Pericardium fibroblast (primary cell): ENCODE measurements around a stretch of chr6.

DNA sequence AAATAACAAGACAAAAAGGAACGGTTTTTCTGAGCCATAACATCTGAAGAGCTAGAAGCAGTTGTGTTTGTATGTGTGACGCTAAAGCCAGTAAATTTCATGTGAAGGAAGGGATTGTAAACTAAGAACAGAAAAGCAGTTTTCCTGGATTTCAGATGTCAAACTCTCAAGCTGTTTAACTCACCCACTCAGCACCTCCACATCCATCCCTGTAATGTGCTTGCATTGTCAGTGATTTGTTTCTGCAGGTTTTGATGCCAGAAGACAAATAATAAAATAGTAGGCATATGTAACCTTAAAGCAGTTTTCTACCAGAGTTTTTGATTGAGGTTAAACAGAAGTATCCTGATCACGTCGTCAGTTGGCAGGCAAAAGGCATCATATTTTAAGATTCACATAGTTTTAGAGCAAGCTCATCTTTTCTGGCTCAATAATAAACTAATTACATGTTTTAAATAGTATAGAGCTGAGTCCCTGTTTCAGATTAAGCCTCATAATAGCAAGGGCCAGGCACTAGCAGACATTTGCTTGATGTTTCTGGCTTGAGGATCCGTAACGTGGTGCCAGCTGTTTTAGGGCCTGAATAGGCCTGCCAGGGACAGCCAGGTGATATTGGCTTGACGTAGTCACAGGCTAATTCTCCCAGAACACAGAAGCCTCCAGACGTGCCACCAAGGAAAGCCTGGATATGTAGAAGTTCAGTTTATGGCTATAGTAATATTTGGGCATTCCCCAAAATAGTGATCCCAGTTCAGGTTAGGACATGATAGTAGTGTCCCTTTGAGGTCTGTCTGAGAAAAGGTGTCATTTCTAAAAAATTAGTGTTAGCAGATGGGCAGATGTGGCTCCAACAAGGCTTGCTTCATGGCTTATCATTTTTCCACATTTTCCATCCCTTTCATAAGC is 91.0 kb downstream of the FOXO3 start:
- RAMPAGE, long total RNA, result no peak

DNA sequence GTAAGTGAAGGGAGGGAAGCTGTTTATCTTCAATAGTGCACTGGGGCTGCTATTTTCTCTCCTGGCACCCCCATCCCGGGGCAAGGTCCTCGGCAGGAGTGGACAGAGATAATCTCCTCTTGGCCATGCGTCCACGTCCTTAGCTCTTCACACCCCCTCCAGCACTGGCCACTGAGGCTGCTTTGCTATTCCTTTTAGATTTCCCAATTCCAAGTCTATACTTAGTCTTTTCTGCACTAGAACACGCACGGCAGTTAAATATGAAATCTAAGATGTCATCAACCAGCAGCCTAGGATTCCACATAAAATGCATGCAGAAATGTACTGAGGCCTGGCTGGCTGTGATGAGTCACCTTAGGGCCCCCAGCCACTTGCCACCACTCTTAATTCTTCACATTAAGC is 87.8 kb upstream of the ARMC2 start:
- RAMPAGE, long total RNA, result no peak

DNA sequence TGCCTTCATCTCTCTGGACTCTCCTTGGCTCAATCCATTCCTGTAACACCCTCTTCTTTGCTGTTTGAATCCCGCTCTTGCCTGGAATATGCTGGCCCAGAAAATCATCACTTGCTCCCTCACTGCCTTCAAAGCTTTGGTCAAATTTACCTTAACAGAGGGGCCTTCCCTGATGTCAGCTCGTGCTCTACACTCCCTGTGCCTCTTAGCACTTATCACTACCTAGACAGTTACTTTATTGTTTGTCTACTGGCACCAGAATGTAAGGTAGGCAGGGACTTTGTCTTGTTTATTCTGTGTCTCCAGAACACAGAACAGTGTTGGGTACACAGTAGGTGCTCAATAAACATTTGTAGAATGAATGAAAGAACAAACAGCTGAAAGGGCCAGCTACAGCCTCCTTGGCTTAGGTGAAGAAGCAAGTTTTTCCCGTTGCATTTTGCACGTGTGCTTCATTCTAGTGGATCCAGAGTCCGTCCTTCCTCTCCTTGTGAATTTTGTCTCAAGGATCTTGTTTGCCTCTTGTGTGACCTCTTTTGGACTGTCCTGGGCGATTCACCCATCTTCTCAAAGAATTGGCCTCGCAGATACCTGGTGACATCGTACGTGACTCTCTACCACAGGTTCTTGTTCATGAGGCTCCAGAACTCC is 84.3 kb upstream of the ARMC2 start:
- RAMPAGE, long total RNA, result no peak

DNA sequence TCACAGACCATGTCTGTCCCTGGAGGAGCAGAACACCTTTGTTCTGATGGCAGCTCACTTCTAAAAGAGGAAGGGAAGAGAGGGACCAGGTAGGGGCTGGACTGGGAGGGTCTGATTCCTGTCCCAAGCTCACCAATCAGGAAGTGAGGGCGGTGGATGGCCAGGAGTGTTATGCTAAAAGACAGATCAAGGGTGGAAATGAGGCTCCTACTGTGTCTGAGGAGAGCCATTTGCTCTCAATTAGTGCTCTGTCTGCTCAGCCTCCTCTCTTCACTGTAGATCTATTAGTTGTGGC is 72.5 kb downstream of the ARMC2 start:
- RAMPAGE, long total RNA, result no peak

- RAMPAGE, long total RNA, result no peak
These were observed 14.7 kb downstream of the SESN1 start for GRCh38 chr6:109080027-109080302.

DNA sequence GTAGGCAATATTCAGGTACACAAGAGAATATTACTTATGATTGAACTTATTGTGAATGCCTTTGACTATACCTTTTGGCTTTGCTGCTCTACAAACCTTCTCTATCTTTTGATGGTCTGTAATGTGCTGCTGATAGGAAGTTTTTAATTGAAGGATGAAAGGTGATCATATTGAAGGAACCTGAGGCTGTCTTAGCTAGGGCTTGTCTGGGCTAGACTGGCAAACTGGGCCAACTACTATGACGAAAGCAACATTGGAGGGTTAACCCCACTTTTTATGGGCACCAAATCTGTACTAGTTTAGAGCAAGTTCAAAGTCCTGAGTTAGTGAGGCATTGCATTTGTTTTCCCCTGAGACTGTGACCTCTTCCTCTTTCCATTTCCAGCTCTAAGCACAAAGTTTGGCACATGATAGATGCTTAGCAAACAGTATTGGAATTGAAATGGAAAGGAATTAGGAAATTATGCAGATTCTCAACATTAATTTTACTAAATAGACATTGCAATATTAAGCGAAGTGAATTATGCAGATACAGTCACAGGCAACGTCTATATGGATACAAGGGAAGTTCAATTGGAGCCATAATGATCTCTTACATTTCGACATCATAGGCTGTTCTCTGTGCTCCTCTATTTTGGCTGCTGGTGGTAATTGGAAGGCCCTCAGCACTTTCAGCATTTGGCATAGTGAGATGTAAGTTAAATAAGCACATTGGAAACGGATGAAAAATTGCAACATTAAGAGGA is 22.1 kb downstream of the CEP57L1 start:
- RAMPAGE, long total RNA, result no peak

DNA sequence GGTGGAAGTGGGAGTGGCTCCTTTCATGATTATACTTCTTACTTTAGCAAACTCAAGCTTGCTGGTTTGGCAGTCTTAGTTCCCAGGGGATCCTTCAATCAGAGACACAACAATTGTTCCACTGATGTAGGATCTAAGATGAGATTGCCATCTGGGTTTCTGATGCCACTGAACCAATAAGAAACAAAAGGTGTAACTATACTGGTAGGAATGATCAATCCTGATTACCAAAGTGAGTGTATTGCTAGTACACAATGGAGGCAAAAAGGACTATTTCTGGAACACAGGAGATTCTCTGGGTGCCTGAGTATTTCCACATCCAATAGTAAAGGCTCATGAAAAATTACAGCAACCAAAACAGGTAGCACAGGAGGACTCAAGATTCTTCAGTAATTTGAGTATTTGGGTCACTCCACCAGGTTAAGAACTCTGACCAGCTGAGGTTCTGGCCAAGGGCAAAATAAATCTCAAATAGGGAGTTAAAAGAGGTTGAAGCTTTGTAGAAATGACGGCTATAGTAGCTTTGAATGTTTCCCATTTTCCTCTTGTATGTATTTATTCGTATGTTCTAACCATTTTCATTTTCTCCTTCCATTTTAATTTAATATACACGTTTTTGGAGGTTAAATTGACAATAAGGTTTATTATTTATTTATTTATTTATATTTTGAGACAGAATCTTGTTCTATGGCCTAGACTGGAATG is 21.1 kb downstream of the CD164 start:
- RAMPAGE, long total RNA, result no peak

- RAMPAGE, long total RNA, result no peak
These were observed 1.3 kb downstream of the CD164 start for GRCh38 chr6:109381011-109381406.

DNA sequence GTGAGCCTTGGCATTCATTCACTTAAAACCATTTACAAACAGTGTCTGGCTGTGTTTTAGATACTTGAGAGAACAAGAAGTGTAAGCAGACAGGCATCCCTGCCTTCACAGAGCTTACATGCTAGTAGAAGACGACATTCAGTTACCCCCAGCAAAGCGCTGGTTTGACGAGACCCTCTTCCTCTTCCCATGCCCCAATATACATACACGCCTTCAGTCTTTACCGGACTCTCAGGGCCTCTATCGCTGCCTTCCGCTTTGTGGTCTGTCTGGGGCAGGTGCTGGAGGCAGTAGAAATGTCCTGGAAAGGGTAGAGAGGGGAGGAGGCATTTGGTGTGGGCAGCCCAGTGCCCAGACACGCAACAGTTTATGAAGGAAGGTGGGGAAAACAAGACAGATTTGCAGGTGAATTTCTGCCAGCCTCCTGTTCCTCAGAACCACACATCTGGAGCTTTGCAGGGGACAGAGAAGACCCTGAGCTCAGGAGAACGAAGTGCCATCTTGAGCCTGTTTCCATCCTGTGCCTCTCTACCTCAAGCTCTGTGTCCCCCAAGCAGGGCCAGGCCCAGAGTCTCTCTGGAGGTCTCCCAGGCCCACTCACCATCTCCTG is 6.1 kb downstream of the SMPD2 start:
- RAMPAGE, long total RNA, result no peak

GRCh38 chr6:109448286-109448976 is 7.1 kb downstream of the MICAL1 start:
- RAMPAGE, long total RNA, result no peak

- RAMPAGE, long total RNA, result no peak
These were observed 3.3 kb upstream of the MICAL1 start for GRCh38 chr6:109458775-109459279.

- RAMPAGE, long total RNA, result no peak
These were observed 80.6 kb downstream of the FIG4 start for GRCh38 chr6:109771744-109772130.

GRCh38 chr6:109967798-109968380 is 10.2 kb upstream of the GPR6 start:
- RAMPAGE, long total RNA, result no peak

- RAMPAGE, long total RNA, result no peak
These were observed 61.4 kb downstream of the GPR6 start for GRCh38 chr6:110039409-110039942.

GRCh38 chr6:110355171-110355433 is 3.0 kb downstream of the METTL24 start:
- RAMPAGE, long total RNA, result no peak

DNA sequence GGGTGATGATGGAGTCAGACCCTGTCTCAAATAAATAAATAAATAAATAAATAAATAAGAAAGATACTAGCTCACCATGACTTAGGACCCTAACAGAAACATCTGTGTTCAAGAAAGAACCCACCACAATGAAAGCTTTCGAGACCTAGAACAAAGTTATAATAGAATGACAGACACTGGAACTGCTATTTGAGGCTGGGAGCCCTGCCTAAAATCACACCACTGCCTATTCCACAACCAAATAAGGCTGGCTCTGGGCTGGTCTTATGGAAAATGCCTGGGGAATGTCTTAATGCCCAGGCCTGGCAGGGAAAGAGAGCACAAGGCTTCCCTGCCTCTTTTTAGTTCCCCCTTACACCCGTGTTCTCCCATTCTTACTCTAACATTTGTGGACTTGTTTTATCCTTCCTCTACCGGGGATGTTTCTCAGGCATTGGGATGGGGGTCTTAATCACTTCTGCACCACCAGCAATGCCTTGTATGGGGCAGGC is 5.6 kb upstream of the METTL24 start:
- RAMPAGE, long total RNA, result no peak

DNA sequence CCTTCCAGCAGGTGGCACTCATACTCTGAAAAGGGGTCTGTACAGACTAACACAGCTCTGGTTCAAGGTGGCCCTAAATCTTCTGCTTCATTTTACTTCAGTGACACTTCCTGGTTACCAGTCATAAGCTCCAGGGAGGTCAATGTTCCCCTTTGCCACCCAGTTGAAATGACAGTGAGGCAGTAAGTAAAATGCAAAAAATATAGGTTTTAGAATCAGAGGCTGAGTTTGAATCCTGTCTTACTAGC is 132.8 kb downstream of the CDK19 start:
- RAMPAGE, long total RNA, result no peak

GRCh38 chr6:110891894-110892728 is 17.5 kb downstream of the AMD1 start:
- RAMPAGE, long total RNA, result no peak

- RAMPAGE, long total RNA, result no peak
These were observed 22.4 kb downstream of the AMD1 start for GRCh38 chr6:110896610-110897720.

DNA sequence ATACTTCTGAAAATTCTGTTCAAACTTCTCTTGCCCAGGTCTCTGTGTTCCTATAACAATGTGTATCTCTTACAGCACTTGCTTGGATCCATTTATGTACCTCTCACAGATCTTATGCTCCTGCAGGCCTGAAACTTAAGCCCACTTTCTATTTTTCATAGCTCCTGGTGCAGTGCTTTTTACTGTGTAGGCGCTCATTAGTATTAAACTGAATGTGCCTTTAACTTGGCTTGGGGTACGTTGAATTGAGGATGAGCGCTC is 524 bp upstream of the GTF3C6 start:
- RAMPAGE, long total RNA, result no peak